OCI-LY7 (cell line): Measurements from ENCODE around the genes TSR1 and CLUH.

DNA sequence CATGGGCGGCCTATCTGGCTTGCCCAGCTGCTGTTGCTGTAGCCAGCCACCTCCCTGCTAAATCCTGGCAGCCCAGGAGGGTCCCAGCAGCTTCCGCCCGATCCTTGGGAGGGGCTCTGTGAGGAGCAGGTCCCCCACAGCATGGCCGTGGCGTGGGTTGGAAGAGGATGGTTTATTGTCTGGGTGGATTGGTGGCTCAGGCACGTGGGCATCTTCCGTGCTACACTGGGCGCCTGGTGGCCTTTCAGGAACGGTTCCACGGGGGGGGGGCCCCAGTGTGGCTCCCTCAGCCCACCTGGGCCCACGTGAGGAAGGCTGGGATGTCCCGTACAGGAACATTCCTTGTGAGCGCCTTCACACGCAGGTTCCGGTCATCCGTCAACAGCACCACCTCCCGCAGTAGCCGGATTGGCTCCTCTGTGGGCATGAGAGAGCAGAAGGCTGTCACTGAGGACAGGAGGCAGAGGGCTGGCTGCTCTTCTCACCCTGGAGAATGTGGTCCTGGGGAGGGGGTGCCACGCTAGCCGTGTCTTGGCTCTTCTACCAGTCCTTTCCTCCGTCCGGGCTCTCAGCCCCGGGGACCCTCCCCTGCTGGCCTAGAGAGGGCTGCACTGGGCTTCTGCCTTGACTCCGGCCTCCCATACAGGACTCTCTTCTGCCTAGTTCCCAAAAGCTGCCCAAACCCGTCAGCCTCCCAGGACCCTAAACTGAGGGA lies 6.5 kb downstream of the HIC1 start:
- PRO-cap: no peak
- RAMPAGE, long total RNA: no peak

DNA sequence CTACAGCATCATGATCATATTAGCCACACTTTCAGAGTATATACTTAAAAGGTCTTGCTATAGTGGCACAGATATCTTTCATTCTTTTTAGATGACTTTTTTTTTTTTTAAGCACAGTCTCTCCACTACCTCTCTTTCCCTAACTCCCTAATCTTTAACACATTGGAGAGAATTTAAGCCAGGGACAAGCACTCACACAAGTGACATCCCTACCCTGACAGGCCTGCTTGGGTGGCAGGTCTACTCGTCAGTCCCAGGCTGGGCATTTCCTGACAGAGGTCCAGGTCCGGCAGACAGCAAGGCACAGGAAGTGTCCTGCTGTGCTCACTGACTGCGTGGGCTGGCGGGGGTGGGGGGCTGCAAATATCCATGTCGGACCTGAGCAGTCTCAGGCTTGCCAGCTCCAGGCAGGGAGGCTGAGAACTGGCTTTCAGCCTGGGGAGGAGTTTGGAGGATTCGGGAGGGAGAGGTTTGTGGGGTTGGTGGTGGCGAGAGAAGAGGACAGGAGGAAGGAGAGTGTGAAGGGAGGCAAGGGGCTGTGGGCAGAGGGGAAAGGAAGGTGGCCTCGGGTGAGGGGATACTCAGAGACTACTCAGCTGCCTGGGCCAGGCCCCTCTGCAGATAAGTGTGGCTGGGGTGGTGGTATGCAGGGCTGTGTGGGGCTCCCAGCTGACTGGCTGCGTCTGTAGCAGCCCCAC lies 7.7 kb downstream of the HIC1 start:
- PRO-cap: no peak
- RAMPAGE, long total RNA: no peak

DNA sequence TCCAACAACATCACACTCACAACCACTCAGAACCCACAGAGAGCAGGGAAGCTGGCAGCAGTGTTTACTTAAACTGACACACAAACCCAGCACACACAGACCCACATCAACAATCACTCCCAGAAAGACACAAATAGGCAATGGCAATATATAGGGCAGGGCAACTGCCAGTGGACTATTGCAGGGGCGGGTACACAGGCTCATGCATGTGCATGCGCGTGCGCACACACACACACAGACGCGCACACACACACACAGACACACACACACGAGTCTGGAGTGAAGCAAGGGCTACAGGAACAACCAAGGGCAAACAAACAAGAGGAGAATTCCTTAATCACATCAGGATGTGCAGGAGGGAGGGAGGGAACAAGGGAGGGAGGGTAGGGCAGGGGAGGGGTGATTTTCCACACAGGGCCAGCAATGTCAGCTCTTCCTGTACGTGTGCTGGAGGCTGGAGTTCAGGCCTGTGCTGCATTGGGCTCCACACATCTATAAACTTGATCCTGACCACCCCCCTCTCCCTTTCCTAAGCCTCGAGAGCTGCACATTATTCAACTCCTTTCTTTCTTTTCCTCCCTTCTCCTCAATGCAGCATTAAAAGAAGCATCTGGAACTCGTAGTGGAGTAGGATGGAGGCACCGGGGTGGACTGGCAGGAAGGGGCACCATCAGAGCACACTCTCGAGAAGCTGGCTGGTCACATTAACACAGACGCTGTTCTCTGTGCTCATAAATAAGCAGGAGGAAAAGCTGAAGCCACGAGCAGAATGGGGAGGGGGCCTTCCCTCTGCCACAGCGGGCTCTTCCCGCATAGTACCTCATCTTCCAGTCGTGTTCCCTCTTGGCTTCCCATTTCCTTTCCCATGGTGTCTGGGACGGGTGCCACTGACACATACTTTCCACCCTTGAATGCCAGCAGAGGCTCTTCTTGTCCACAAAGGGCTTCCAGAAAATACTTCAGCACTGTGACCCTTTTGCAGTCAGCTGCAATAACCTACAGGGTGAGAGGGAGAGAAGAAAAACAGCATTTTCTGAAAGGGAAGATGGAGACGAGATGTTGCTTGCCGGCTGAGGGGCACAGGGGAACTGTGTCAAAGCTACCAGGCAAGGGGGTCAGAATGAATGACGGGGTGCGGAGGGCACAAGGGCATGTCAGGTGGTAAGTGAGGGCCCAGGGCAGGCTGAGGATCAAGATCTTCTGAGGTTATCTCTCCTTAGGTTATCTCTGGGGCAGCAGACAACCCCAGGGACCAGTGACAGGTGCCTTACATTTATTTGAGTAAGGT lies 30.4 kb downstream of the HIC1 start:
- PRO-cap: no peak
- RAMPAGE, long total RNA: no peak

DNA sequence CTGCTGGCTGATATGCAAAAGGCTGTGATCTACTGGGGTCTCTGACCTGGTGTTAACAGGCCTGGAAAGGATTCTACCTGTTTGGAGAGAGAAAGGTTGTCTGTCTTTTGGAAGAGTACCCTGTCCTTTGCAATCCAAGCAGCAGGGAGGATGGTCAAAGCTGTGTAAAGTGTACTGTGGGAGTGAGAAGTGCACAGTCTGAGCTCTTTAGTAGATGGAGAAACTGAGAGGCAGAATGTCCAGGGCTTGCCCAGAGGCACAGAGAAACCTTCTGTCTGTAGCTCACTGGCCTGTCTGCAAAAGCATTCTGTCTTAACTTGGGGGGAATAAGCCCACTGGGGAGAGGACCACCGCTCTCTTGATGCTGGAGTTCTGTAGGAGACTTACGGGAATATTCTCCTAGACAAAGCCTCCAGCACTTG lies 33.6 kb downstream of the HIC1 start:
- PRO-cap: no peak
- RAMPAGE, long total RNA: no peak

GRCh38 chr17:2094941-2095638 lies 40.2 kb downstream of the HIC1 start:
- PRO-cap: no peak
- RAMPAGE, long total RNA: no peak

GRCh38 chr17:2176457-2176798 lies 121.5 kb downstream of the HIC1 start:
- PRO-cap: no peak
- RAMPAGE, long total RNA: no peak

DNA sequence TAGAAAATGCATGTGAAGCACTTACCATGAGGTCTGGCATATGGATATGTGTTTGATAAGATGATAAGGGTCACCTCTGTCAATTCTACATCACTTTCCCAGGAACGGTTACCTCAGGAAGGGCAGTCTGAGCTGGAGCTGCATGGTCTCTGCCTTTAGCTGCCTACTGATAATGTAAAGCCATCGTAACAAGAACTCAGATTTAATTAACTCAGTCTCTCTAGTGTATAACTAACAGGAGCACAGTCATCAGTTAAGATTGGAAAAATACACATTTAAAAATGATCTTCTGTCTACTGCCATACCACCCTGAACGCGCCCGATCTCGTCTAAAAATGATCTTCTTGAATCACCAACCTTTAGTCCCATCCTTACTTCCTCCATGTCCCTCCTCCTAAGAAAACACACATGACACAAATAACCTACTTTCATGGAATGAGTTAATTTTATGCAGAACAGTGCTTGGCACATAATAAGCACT lies 114.9 kb downstream of the SMG6 start:
- PRO-cap: no peak
- RAMPAGE, long total RNA: no peak

- PRO-cap: bidirectional peak, plus-strand start at chr17:2336553, minus-strand start at chr17:2336443
- RAMPAGE, long total RNA: no peak
Measured at GRCh38 chr17:2336241-2336808, at the start of gene TSR1. TSR1 (minus strand) TSS chr17:2336457.

DNA sequence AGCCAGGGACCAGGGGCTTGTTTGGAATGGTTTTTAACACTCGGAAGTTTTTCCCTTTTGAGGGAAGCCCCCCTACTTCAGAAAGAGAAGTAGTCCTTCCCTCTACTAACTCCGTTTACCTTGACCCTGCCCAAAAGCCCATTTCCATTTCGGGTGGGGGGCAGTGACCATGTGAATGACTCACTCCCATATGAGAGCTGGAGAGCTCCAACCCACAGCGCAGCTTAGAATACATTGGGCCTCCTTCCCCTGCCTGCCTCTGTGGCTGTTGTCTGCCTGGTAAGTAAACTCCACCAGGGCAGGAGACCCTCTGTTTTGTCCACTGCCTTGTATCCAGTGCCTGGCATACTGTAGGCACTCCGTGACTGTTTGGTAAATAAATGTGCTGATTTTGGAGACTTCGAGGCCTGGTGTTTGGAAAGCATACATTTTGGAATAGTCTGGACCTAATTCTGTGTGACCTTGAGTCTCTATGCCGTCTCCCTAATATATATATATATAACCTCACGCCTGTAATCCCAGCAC lies 1.1 kb downstream of the SGSM2 start:
- PRO-cap: no peak
- RAMPAGE, long total RNA: no peak

DNA sequence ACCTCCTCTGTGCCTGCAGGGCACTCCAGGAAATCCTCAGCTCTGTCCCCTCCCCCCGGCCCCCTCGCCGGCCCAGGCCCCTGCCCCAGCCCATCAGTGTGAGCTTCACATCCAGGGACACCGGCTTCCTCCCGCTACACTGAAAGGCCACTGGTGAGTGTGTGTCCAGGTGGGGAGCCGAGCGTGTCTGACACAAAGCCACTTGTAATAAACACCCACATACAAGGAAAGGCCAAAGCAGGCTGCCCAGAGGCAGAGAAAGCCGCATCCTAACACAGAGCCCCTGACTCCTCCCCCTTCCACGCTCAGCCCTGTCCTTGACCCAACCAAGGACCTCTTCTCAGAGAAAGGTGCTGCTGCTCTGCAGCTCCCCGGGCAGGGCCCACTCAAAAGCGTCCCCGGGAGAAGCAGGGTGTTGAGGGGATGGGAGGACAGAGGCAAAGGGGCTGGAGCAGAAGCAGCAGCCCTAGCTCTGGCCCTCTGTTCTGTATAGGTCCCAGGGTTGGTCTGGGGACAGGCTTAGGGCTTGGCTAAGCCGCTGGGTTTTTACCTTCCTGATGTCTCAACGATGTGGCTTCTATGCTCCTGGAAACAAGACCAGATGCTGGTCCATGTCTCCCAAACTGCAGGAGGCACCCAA lies 15.5 kb downstream of the MNT start:
- PRO-cap: no peak
- RAMPAGE, long total RNA: no peak

DNA sequence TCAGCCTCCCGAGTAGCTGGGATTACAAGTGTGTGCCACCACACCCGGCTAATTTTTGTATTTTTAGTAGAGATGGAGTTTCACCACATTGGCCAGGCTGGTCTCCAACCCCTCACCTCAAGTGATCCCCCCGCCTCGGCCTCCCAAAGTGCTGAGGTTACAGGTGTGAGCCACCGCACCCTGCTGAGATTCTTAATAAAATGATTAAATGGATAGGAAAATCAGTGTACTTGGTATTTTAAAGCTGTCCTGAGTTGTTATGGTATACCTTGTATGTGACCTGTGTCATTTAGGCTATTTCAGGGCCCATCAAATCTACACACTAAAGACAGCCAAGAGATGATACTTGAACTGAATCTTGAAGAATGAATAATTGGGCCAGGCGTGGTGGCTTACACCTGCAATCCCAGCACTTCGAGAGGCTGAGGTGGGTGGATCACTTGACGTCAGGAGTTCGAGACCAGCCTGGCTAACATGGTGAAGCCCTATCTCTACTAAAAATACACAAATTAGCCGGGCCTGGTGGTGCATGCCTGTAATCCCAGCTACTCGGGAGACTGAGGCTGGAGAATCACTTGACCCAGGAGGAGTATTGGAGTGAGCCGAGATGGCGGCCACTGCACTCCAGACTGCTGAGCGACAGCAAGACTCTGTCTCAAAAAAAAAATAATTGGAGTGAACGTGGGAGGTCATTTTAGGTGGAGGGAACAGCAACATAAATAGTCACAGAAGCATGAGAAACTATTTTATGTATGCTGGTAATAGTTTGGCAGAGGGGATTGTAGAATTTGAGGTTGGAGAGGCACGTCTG lies 10.9 kb downstream of the PAFAH1B1 start:
- PRO-cap: no peak
- RAMPAGE, long total RNA: no peak

GRCh38 chr17:2692174-2693173 lies 19.1 kb downstream of the CLUH start:
- PRO-cap: no peak
- RAMPAGE, long total RNA: no peak

GRCh38 chr17:2708161-2708669 lies 3.3 kb downstream of the CLUH start:
- PRO-cap: no peak
- RAMPAGE, long total RNA: no peak

DNA sequence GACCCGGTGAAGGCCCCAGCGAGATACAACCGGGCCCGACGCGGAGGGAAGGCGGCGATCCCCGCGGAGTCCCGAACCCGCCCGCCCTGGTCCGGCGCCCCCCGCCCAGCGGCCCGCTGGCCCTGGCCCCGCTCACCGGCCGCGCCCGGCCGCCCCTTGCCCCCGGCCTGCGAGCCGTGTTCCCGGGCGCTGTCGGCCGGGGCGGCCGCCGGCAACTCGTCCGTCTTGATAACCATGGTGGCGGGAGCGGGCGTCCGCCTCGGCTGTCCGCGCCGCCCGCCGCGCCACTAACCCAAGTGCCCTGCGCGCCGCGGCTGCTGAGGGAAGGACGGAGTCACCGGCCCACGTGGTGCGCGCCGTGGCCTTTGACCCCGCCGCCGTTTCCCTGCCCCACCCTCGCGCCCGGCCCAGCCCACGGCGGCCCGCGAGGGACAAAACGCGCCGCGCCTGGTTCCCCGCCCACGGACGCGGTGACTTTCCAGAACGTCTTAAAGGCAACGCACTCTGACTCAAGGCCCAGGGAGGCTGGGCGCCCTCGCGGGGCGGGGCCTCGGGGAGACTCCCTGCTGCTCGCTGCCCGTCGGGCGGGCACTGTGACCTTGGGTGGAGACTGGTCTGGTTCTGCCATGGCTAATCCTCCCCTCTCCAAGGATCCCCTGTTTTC lies at the start of gene CLUH:
Gene CLUH, minus strand, starts transcription at position 339 of the 664 bp plus-strand sequence.
- PRO-cap: bidirectional peak, plus-strand start at position 591 of the sequence, minus-strand start at position 289 of the sequence
- RAMPAGE, long total RNA: no peak

- PRO-cap: no peak
- RAMPAGE, long total RNA: no peak
Measured at GRCh38 chr17:2852671-2853270, 56.5 kb downstream of the RAP1GAP2 start.

DNA sequence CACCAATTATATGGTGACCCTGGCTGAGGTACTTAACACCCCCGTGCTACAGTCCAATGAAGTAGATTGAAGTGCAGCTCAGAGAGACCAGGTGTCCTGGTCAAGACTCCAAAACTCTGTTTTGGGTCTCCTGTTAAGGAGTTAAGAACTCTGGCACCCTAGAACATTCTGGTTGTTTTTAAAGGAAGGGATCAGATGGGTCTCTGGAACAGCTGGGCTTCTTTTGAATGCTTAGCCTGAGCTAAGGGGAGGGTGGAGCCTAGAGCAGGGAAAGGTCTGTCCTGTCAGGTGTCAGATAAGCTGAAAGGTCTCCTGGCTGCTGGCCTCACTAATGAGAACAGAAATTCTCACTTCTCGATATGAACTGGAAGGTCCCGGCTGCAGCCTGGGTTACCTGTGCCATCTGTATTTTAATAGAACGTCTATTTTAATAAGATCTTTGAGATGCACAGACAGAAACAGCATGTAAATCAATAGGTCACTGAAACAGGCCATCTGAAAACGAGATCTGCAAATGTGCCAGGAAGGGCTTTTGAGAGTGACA lies 69.0 kb downstream of the RAP1GAP2 start:
- PRO-cap: no peak
- RAMPAGE, long total RNA: no peak

DNA sequence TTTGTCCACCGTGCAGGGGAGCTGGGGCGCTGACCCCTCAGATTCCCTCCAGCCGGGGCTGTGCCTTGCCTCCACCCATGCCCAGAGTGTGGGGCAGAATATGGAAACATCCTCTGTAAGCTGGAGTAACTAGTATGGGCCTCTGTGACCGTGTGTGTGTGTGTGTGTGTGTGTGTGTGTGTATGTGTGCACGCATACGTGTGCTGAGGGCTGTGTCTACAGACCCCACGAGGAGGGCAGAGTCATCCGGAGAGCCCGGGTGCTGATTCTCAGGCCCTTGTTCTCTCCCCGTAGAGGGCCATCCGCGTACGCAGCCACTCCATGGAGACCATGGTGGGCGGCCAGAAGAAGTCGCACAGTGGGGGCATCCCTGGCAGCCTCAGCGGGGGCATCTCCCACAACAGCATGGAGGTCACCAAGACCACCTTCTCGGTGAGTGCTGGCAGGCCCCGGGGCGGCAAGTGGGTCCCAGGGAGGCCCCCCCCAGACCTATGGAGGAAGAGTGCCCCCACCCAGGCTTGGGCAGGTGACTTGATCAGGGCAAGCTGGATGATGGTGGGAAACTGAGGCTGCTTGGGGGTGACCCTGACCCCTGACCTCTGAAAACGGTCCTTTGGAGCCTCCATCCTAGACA lies 45.5 kb downstream of the OR1D5 start:
- PRO-cap: no peak
- RAMPAGE, long total RNA: no peak

DNA sequence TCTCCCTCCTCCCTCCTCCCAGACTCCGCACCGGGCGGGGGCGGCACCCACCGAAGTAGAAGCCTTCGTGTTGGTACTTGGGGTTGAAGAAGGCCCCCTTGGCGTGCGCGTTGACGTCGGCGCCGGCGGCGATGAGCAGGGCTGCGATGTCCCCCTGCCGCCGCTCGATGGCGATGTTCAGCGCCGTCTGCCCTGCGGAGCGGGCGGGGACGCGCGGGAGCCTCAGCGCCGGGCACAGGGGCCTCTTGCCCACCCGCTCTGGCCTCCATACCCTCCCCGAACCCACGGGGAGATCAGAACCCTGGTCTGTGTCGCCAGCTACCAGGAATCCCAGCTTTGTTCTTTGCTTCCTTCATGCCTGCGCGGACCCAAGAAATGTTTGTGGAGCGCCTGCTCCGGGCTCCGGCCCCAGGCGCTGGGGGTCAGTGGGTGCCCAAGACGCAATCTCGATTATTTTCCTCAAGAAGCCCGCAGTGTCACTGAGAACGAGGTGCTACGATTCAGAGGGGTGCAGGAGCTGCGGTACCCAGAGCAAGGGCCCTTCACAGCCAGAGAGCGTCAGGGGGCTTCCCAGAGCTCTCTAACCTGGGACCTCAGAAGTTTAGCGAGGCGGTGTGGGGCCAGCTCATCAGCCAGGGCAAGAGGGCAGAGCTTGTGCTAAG lies 22.0 kb downstream of the TRPV3 start:
- PRO-cap: no peak
- RAMPAGE, long total RNA: no peak

GRCh38 chr17:3688821-3689217 lies 7.1 kb downstream of the P2RX5 start:
- PRO-cap: no peak
- RAMPAGE, long total RNA: no peak

- PRO-cap: unidirectional peak, minus-strand start at chr17:3724311; unidirectional peak, minus-strand start at chr17:3724519
- RAMPAGE, long total RNA: no peak
Measured at GRCh38 chr17:3724048-3724818, 530 bp downstream of the HASPIN start.